Mesangial cell (primary cell): ENCODE measurements around a stretch of chr7.

DNA sequence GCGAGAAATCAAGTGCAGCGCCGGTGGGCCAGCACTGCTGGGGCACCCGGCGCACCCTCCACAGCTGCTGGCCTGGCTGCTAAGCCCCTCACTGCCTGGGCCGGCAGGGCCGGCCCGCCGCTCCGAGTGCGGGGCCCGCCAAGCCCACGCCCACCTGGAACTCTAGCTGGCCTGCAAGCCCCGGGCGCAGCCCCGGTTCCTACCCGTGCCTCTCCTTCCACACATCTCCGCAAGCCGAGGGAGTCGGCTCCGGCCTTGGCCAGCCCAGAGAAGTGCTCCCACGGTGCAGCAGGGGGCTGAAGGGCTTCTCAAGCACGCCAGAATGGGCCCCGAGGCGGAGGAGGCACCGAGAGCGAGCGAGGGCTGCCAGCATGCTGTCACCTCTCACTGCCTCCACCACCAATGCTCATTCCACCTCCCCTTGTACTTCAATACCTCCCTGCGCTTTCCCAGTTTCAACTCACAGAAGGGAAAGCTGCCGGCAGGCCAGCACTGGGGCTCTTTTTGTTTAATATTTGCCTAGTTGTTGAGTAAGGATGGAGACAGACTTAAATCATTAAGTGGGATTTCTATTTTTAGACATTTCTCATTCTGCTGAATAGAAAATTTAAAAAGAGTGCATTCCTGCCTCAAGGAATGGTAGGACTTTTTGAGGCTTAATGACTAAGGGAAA, 130.9 kb downstream of the RALA start:
- RAMPAGE, long total RNA, result no peak

DNA sequence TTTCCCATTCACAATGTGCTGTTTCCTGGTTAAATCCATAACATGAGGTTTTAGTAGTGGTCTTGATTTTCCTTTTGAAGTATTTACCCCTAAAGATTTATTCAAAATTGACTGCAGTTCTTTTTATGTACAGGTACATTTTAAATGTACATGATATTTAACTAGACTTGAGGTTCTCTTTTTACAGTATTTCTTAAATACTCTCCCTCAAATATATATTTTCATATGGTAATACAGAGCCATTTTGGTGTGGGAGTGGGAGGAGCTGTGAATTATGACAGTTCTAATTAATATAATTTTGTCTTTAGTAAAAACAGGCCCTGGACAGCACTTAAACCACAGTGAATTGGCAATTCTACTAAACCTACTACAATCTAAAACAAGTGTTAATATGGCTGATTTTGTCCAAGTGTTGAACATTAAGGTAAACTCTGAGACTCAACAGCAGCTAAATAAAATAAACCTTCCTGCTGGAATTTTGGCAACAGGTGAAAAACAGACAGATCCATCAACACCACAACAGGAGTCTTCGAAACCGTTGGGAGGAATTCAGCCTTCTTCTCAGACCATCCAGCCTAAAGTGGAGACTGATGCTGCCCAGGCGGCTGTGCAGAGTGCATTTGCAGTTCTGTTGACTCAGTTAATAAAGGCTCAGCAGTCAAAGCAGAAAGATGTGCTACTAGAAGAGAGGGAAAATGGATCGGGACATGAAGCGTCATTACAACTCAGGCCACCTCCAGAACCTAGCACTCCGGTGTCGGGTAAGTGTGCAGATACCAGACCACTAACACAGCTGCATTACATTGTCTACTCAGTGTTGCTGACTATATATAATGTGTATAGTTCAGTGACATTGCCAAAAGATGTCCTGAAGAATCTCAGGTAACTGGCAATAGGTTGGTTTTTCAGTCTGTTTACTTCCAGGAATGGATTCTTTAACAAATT, 41.7 kb downstream of the MPLKIP start:
- RAMPAGE, long total RNA, result no peak

DNA sequence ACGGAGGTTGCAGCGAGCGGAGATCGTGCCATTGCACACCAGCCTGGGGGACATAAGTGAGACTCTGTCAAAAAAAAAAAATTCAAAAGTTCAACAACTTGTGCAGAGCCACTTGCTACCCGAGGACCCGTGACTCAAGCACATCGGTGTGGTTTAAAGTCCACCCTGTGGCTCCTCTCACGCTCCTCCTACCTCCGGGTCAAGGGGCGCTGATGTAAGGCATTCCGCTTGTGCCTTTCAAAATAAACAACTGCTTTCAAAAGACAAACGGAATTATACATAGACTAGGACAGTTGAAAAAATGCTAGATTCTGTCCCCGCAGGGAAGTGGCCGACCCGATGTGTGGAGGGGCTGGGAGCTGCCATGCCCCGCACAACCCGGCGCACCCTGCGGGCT, 239.5 kb upstream of the INHBA start:
- RAMPAGE, long total RNA, result no peak

DNA sequence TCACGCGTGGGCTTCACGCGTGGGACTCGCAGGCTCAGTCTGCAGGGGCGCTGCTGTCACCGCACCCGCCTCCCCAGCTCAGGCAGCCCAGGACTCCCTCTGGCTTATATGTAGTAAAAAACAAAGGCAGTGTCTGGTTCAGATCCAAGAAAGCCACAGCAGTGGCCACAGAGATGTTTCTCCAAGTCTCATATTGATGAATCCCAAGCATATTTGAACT, 239.8 kb upstream of the INHBA start:
- RAMPAGE, long total RNA, result no peak

GRCh38 chr7:42794489-42794991, 117.3 kb downstream of the C7orf25 start:
- RAMPAGE, long total RNA, result no peak

DNA sequence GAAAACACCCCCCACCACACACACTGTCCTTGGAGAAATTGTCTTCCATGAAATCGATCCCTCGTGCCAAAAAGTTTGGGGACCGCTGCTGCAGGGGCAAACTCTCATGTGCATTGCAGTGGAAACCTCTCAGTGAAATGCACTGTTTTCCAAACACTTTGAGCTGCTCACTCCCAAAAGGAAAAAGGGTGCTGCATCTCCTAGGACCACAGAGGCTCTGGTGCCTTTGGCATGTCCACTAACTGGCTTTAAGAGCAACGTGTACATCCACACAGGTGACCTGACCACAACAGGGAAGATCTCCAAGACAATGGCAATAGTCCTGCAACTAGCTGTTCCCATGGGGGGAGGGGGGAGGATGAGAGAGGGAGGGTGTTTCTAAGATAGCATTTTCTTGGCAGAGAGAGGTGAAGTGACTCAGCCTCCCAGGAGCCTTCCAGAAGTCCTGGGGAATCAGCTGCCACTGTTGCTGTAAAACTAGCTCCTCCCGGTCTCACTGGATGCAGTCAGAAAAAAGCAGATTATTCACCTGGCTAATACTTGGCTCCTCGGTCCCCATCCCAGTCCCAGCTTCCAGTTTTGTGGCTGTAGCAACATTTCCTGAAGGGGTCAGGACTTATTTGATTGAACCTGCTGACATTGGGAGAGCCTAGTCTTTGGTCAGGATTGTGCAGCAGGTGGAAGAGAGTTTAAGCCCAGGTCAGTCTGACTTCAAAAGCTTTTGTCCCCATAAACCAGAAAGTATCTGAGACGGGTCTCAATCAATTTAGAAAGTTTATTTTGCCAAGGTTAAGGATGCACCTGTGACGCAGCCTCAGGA, 181.8 kb downstream of the HECW1 start:
- RAMPAGE, long total RNA, result no peak

- RAMPAGE, long total RNA, result no peak
Observed at GRCh38 chr7:43617391-43618085, 34.6 kb downstream of the STK17A start.

- RAMPAGE, long total RNA, result no peak
Observed at GRCh38 chr7:43647845-43648212, 64.9 kb downstream of the STK17A start.

DNA sequence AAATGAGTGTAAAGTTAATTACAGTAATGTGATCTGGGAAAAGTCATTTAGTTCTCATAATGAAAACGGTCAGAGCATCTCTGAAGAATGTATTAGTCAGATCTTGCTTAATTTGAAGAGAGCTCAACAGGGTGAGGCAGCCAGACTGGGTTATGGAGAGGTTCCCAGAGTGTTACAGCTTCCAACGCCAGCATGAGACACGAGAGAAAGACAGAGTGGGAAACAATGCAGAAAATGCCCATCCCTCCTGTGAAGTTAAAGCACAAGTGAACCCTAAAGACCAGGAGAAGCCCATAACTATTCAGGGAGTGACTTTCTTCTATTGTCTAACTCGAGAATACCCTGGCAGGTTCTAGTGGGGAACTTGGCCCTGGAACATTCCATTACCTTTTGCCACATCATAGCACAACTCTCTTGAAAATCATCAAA, 65.3 kb downstream of the STK17A start:
- RAMPAGE, long total RNA, result no peak

- RAMPAGE, long total RNA, result no peak
Observed at GRCh38 chr7:43663095-43663664, 66.1 kb downstream of the COA1 start.

DNA sequence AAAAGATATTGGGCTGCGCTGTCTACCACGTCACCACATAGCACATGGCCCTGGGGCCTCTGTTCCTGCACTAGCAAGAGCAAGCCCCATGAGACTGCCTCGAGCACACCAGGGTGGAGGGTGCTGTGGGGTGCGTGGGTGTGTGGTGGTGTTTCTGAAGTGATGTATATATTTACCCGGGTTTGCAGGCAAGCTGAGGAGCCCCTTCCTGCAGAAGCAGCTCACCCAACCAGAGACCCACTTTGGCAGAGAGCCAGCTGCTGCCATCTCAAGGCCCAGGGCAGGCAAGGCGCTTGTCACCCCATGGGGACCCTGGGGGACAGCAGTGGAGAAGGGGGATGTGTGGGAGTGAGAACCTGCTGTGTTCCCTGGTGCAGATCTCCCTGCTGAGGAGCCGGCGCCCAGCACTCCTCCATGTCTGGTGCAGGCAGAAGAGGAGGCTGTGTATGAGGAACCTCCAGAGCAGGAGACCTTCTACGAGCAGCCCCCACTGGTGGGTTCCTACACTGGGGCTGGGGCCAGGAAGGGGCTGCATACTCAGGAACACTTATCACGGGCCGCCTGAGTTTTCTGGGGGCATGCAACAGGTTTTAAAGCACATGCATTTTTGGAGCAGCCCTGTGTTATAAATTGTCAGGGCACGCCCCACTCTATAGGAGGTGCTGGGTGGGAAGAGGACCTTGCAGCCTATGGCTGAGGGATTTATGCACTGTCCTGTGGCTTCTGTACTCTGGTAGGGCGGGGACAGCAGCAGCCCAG, 6.0 kb downstream of the PGAM2 start:
- RAMPAGE, long total RNA, result no peak

DNA sequence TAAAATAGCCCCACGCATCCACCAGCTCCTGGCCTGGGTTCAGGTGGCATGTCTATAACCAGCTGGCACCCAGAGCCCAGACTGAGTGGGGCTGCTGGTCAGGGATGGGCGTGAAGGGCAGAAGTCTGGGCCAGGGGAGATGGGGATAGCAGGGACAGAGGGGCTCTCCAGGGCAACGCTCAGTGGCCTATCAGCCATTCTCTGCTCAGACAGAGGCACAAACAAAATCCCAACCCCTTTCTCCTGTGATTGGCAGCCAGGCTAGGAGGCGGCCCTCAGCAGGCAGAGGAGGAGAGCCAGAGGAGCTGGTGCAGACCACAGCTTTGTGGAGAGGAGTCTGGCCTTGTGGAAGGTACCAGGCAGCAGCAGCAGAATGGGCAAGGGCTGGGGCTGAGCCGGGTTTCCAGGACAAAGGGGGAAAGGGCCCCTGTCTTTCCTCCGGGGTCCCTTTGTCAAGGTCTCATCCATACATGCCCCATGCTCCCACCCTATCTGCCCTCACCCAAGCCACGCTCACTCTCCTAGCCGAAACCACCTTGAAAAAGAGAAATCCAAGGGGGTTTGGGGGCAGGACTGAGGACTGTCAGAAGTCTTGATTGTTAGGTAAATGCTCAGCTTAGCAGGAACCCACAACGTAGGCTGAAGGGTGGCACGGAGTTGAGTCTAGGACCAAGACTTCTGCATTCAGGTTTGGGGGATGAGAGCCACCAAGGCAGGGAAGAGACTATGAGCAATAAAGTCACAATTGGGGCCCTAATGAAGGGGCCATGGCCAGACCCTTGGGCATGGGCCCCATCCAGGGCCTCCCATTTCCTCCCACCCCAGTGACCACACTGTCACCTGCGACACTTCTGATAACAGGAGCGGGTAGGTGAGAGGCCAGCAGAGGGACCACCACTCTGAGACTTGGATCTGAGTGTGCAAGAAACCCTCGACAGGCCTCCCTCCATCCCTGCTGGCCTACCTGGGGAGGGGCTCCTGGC, 650 bp upstream of the PGAM2 start:
- RAMPAGE, long total RNA, result no peak

DNA sequence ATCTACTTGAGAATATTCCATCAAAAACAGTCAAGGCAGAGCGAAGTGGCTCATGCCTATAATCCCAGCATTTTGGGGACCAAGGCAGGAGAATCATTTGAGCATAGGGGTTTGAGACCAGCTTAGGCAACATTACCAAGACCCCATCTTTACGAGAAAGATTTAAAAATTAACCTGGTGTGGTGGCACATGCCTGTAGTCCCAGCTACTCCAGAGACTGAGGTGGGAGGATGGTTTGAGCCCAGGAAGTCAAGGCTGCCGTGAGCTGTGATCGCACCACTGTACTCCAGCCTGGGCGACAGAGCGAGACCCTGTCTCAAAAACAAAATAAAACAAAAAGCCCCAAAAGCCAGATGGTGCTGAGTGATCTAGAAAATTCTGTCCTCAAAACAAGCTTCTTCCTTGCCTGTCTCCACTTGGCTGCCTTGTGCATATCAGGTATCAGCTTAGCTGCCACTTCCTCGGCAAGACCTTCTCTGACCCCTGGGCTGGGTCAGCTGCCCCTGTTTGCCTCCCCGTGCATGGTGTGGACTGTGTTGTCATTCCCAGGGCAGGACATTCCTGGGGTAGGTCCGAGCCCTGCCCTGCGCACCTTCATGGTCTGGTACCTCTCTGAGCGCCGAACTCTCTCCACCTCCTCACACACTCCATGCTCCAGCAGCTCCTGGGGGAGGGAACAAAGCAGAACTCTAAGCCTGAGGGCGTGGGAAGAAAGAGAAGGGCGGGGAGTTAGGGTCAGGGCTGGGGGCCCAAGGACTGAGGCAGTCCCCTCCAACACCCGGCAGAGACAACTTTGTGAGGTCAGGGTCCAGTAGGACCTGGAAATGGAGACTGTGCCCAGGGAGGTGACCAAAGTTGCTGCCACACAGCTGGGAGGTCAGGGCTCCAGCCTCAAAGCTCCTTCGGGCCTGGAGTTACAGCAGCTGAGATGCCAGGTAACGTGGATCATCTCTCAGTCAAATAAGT, 3.9 kb downstream of the POLM start:
- RAMPAGE, long total RNA, result no peak

DNA sequence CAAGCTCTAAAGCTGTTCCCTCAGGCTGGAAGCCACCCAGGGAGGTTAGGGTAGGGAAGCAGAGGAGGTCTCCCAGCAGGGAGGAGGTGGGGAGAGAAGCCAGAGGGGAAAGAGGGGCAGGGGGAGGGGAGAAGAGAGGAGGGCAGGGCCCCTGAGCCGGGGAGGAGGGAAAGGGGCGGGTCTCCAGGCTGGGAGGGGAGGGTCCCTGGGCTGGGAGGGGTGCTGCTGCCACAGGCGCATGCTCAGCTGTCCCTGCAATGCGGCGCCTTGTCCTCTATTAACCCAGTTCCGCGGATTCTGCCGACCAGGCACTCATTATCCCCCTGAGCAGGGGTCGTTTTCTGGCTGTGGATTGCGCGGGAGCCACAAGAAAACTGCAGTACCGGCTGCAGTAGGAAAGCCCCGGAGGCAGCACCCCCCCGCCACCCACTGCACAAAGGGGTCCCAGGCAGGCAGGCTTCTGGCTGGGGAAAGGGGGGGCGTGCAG, 49.3 kb downstream of the CAMK2B start:
- RAMPAGE, long total RNA, result no peak

GRCh38 chr7:44291377-44291509, 34.2 kb downstream of the CAMK2B start:
- RAMPAGE, long total RNA, result no peak

- RAMPAGE, long total RNA, result no peak
Observed at GRCh38 chr7:44324963-44325228, 498 bp downstream of the CAMK2B start.

DNA sequence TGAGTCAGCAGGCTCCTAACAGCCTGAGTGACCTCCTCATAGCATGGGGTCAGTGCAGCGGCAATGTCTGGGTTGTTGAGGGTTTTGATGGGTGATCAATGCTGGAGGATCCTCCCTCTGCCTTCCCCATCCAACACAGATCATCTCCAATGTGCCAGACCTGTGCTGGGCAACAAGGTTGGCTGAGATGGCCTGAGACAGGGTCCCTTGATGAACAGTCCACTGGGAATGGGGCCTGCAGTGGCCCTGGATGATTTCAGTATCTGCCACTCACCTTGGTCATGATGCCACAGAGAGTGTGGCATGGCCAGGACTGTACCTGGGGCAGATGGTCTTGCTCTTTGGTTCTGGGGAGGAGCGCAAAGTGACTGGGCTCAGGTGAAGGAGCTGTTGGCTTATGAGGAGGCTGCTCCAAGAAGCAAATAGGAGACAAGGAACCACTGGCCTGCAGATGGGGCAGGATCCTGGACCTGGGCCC, 55.7 kb upstream of the CAMK2B start:
- RAMPAGE, long total RNA, result no peak

- RAMPAGE, long total RNA, result no peak
Observed at GRCh38 chr7:44534080-44534651, 7.0 kb downstream of the NPC1L1 start.

- RAMPAGE, long total RNA, result no peak
Observed at GRCh38 chr7:44634258-44634581, 27.8 kb downstream of the OGDH start.

DNA sequence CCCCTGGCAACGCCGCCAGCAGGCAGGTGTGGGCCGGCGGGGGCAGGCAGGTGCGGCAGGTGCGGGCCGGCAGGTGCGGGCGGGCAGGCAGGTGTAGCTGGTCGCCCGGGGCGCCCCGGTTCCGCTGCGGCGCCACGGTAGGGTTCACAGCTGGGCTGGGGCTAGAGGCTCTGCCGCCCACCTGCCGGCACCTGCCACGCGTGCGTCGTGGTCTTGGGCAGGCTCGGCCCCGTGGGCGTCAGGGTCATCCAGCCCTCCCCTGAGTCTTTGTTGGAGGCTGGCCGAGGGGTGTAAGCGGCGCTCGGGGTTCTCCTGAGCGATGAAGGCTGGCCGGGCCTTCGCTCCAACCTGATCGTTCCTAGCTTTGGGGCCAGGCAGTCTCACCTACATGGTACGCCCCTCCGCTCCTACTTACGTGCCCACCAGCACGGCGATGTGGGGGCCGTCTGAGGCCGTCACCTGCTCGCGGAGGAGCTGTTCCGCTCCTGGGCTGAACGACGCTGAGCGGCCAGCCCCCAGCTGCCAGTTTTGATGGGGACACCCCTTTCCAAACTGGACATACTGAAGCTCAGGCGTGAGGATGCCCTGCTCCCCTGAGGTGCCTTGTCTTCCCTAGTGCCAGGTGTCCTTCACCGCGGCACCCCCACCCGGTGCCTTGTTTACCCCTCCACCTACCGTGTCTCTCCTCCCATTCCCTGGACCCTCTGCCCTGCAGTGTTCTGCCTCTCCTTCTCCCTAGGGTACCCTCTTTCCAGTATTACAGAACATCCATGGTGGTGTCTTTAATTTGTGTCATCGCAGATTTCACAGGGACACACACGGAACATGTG, 582 bp downstream of the ZMIZ2 start:
- RAMPAGE, long total RNA, result no peak